ENCODE measurements around a stretch of chr13.

GRCh38 chr13:40644750-40645659 is 21.4 kb downstream of the FOXO1 start:
- PRO-cap = no peak

- PRO-cap = no peak
Observed at GRCh38 chr13:40784340-40784770, 5.1 kb upstream of the SLC25A15 start.

DNA sequence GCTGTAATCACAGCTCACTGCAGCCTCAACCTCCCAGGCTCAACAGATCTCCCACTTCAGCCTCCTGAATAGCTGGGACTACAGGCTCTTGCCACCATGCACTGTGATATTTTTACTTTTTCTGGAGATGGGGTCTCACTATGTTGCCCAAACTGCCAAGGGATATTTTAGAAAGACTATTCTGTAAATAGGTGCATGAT is 90.6 kb downstream of the ELF1 start:
- PRO-cap = no peak

- PRO-cap = no peak
Observed at GRCh38 chr13:40944224-40944993, 74.7 kb downstream of the ELF1 start.

- PRO-cap = no peak
Observed at GRCh38 chr13:40944994-40945909, 73.9 kb downstream of the ELF1 start.

DNA sequence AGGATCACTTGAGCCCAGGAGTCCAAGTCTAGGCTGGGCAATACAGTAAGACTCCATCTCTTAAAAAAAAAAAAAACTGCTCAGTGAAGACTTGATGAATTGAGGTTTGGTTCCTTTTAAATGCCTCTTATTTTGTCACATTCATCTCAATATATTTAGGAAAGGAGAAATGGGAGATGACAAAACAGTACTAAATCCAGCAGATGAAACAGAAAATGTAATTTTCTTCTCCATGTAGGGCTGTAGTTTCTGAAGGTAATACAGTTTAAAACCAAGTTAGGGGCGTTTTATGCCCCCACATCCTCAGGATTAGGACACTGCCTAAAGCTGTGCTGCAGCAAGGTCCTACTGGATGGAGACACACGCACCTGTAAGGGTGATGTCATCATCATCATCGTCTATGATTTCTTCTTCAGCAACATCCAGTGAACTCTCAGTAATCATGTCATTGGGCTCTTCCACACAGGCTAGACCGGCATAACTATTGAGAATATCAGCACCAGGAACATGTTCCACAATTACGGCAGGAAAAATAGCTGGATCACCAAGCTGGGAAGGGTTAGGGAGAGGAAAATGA is 60.6 kb downstream of the ELF1 start:
- PRO-cap = no peak

DNA sequence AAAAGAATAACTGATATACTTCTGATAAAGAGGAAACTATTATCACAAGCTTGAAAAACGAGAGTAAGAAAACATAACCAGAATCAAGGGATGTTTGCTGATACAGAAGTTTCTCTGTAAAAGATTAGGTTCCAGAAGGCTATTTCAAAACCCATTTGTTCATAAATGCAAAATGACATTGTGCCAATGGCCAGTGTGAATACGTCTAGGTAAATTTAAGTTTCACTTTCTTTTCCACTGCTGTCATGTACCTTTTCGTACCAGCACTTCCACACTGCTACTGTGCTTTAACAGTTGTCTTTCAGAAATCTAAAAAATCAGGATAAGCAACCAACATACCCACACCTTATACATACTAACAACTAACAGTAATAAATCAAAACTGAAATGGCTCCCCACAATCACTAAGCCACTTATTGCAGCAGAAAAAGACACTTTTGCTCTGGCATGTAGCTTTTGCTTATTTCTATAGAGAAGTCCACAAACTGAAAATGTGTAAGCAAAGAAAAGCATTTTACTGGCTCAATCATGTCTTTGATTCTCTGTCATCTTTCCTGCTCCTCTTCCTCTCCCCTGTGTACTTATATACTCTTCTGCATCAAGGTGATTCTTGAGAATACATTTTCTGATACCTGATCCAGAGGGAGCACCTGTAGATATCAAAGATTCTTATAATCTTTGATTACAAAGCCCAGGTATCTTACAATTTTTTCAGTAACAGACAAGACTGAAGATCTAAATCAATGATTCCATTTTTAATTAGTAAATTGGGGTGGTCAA is 34.3 kb downstream of the ELF1 start:
- PRO-cap = no peak

DNA sequence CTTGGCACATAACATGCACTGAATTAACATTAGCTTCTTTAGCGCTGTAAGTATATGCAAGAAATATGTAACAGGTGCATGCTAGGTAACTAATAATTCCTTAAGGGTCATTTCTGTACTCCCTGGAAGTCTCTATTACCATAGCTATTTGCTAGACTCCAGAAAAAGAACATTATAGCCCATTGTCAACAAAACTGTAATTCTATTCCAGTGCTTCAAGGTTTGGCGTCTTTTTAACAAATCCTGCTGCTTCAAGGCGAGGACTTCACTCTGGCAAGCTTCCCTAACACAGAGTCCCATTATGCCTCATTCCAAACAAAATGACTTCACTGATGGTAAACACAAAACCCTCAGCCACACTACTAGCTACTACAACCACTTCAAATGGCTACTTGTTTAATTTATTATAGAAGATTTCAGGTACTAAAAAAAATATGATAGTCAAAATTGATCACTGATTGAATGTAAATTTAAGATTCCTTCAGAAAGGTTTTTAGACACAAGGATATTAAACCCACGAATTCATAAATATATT is 32.7 kb downstream of the ELF1 start:
- PRO-cap = no peak

- PRO-cap = no peak
Observed at GRCh38 chr13:41017092-41018195, 1.7 kb downstream of the ELF1 start.

DNA sequence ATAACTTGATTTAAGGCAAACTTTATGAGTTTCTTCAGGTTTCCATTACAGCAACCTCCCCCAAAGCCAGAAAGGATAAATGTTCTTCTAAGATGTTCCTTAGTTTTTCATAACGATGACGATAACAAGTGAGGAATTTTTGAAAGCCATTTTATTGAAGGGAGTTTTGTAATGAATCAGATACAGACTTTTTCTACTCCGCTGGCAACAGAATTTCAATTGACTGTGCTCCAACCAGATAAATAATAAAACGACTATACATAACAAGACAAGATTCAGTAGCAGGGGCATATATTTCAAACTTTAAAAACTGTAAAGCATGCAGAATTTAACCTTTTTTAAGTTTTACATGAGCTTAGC is 934 bp downstream of the WBP4 start:
- PRO-cap = no peak

- PRO-cap = no peak
Observed at GRCh38 chr13:41306401-41306778, 4.7 kb upstream of the NAA16 start.

DNA sequence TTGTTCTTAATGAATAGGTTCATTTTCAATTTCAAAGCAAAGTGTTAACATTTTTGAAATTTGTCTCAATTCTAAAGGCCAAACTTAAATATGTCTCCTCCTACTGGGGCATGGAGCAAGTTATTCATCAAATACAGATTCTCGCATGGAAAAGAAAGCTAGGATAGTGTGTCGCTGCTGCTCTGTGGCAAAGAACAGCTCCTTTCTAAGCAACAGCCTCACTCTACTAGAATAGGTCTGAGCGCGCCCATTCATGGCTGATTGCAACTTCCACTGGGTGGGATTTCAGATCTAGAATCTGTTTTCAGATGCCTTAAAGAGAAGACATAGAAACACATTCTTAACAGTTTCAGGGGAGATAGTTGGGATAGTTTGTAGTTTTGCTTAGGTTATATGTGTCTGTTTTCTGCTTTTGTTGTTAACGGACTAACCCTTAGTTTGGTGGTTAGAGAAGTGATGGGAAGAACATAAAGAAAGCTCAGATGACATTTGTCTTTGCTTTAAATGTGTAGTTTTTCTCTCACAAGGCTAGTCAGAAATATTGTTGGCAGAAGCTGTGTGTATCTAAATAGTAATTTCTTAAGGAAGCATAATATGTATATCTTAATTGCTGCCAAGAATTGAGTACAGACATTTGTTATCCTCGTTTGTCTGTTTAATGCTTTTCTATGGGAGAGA is 2.5 kb downstream of the RGCC start:
- PRO-cap = no peak

DNA sequence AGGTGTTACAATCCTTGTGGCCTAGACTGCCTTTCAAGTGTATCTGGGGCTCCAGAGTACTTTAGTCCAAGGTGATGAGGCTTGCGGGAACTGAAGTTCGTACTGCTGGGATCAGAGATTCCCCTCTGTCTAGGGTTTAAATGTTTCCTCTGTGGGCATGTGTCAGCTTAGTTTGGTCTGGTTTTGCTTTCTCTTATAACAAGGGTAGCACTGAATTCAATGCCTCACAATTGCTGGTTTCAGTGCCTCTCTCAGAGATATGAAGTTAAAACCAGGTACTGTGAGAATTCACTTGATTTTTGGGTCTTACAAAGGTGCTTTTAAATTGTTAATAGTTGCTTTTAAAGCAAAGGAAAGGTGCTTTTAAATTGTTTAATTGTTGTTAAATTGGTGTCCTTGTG is 30.8 kb downstream of the RGCC start:
- PRO-cap = no peak

DNA sequence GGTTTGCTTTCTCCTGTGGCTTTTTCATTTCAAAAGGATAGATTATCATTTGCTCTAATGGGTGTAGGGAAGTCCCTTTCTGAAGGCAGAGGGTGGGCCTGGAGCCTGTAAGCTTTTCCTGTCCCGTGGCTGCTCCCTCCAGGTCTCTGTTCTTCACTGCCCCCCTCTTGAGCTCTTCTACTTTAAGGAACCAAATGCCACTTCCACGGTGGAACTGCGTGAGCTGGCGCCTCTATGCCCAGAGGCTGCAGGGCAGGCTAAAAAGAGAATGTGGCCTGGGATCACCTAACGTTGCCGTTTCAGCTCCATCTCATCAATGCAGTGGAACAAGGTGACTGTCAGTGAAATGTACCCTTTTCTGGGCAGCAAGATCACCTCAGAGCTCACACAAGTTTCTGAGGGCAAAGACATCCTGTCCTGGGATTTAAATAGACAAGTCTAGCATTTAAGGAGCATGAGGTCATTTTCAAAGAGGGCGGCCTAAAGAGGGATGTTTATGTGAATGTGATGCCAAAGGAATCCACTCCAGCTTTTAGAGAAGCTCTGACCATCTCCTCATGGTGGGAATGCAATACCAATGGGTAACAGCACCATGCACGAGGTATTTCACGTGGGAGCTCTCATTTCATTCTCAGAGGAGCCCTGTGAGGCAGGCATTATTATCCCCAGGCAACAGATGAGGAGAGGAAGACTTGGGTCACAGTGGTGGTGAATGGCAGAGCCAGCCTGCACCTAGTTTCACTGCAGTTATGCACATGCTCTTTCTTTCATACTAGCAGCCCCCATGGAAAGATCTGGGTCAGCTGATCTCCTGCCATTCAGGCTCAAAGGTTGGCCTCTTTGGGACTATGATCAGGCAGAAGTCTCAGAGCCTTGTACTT is 39.2 kb downstream of the RGCC start:
- PRO-cap = no peak

- PRO-cap = no peak
Observed at GRCh38 chr13:41652603-41653070, 195.3 kb downstream of the RGCC start.

DNA sequence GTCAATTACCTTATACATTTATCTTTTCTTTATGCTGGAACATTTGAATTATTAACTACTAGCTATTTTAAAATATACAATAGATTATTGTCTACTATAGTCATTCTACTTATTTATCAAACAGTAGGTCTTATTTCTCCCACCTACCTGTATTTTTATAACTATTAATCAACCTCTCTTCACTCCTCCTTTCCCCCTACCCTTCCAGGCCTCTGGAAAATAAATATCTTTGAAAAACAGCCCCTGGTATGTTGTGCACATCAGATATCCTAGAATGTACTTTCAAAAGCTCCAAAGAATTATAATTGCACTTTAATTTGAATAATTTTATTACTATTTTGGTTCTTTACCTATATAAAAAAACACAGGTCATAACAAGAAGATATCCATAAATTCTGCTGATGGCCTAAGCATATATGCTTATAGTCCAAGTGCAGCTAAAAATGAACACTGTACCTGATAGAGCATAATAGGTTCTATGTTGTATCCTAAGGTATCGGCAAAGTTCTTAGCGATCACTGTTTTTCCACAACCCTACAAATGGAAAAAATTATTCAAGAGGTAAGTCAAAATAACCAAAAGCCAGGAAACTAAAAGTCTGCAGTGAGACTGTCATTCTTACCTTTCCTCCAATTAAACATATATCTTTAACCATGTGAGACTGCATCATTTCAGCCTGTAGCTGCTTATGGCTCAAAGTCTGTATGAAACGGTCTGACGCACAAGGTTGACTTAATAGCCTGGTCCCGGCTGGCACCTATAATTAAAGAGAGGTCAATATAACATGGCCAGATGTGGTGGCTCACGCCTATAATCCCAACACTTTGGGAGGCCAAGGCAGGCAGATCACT is 95.4 kb downstream of the VWA8 start:
- PRO-cap = no peak

GRCh38 chr13:41876725-41877213 is 84.1 kb downstream of the VWA8 start:
- PRO-cap = no peak

DNA sequence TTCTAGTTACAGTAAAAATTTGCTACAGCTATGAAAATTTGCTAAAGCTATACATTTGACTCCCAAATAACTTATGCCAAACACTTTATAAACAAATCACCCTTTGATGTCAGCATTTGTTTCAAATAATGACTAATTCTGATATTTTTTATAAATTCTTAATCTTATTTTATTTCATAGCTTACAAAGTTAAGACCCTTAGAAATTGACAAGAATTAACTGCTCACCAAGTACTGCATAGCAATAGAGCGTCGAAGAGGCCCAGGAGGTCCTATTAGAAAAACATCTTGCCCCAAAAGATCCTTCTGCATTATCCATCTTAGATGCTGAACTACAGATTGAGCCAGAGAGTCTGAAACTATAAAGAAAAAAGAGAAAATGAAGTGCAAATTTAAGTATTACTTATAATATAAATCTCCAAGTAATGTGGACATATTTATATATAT is 49.1 kb downstream of the VWA8 start:
- PRO-cap = no peak

DNA sequence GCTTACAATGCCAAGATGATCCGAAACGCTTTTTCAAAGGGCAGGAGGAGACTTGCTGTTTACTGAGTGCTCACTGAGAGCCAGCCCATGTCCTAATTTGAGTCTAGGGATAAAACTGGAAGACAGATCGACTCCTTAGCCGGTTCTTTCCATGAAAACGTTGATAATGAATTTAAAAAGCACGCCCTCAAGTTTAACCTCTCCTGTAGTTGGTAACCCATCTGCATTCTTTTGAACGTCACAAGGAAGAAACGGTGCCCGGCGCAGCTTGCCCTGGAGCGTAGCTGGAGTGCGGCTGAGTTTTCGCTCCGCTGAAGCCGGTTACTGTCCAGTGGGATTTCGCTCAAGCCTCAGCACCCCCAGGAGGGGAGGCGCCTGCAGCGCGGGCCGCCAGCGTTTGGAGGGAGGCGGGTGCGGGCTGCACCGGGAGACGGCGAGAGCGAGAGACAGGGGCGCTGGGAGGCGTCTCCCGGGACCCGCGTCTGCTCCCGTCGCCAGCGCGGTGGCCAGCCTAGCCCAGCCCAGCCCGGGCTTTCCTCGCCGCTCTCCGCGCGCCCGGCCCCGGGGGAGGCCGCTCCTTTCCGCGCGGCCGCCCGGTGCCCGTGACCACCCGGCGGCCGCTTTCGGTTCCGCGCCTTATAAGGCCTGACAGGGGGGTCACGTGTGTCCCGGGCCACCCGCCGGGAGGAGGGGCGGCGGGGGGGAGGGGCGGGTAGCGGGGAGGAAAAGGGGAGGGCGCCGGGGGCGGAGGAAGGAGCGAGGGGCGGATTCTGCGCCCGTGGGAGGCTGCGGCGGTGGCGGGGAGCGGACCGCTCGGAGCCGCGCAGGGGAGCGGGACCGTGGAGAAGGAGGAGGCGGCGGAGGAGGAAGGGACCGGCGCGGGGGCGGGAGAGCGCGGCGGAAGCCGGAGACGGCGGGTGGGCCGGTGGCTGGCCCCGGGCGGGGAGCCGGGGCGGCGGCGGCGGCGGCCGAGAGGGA is 8.4 kb upstream of the DGKH start:
- PRO-cap = bidirectional peak, plus-strand start at position 241 of the sequence, minus-strand start at position 168 of the sequence; bidirectional peak, plus-strand start at position 766 of the sequence, minus-strand start at position 612 of the sequence

DNA sequence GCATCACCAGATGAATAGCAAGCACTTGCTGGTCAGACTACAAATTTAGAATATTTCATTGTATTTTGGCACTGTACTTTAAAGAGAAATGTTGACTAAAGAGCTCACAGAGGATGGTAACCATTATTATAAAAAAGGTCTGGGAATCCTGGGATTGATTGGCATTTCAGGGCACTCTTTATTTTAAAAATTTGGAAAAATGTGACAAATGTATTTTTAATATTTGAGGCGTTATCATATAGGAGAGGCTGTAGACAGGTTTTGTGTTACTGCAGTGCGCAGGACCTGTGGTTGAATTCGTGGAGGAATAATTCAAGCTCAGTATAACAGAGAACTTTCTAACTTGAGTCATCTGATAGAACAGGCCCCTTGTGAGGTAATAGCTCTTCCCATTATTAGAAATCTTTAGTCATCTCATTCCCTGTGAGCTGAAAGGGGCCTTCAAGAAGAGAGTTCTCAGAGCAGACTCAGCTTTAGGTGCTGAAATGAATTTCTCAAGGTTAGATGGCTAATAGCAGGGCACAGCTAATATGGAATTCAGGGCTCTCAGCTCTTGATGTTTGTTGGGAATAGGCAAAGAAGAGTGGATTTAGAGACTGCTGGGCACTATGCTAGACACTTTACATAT is 89.3 kb downstream of the DGKH start:
- PRO-cap = no peak